A549 (cell line): ENCODE measurements around a stretch of chr15.

DNA sequence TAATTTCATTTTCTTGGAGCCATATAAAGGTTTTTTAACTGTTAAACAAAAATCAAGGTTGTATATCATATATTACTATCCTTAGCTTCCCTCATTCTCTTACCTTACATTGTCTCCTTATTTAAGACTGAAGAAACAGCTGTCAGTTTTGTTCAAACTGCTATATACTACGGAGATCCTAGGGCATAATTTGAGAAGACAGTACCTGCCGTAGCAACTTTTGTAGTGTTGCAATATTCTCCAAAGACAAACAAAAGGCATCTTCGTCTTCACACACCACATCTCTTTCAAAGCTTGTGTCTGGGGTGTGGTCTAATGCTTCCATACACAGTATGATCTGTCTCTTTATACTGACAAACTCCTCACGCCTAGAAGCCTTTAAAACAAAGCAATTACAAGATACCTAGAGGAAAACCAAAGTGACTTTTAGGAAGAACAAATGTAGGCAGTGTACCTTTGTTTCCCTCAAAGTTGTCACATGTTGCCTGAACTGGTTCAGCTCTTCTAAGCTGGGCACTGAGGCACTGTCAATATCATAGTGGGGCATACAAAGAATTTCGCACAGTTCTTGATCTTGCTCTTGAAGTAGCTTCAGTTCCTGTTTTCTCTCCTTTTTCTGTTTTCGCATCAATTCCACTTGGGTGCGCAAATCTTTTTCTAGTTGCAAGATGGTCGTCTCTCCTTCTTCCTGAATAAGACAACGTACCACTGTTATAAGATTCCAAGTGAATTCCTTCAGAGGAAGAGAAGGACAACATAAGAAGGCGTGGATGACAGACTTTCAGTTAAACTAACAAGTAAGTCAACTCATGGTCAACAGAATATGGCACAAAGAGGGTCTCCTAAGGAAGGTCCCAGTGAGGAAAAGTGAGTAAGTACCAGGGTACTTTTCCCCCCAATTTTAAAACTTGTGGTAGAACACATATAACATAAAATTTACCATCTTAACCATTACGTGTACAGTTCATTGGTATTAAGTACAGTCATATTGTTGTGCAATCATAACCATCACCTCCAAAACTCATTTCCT, 12.7 kb downstream of the PRC1 start:
- PRO-cap: no peak
CAGE:
- cytosol, long polyA plus RNA: no peak
- long polyA plus RNA: no peak
- nucleus, long polyA plus RNA: no peak

- PRO-cap: no peak
CAGE:
- cytosol, long polyA plus RNA: no peak
- long polyA plus RNA: no peak
- nucleus, long polyA plus RNA: no peak
Observed at GRCh38 chr15:90995008-90995543, 741 bp upstream of the PRC1 start.

- PRO-cap: no peak
CAGE:
- cytosol, long polyA plus RNA: no peak
- long polyA plus RNA: no peak
- nucleus, long polyA plus RNA: no peak
Observed at GRCh38 chr15:91663822-91665008, 189.3 kb upstream of the SLCO3A1 start.

DNA sequence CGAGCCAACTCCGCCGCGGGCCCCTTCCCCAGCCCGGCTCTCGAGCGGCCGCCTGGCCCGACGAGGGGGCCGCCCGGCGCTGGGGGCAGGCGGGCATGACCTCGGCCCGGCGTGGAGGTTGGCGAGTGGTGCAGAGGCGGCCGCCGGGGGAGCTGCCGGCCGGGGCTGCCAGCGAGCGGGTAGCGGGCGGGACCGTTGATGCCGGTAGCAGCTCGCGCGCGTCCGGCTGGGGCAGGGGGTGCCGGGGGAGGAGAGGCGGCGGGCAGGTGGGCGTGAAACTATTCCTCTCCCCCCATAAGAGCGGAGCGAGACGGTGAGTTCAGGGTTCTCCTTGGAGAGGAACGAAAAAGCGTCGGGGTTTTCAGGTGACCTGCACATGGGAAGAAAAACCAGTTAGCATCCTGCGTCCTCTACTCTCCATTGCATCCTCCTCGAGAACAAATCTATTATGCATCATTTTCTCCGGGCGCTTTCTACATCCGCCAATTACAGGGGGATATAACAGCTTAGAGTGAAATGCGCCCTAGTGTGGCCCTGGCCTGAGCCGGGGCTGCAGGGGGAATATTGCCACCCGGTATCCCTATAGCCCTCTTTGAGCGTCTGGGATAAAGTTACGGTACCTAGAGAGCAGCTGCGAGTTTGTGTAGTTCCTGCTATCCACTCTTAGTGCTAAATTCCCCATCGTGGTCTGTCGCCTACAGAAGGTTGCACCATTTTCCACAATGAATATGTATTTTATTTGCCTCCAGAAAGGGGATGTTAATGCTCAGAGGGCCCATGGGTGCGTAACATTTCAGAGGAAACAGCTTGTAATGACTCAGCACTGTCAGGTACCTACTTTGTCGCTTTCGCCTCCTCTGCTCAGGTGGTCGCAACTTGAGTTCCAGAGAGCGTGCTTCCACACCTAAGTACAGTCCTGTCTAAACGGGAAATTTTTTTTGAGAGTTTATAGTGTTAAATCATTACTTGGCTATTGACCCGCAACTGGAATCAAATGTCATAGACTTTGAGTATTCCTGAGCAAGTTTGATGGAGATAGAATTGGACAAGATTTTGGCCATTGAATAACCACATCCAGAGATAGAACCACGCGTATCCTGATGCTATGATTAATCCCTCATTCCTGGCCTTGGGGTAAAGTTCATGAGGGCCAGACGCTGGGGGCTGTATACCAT, 977 bp downstream of the SLCO3A1 start:
- PRO-cap: no peak
CAGE:
- cytosol, long polyA plus RNA: no peak
- long polyA plus RNA: no peak
- nucleus, long polyA plus RNA: no peak

- PRO-cap: no peak
CAGE:
- cytosol, long polyA plus RNA: no peak
- long polyA plus RNA: no peak
- nucleus, long polyA plus RNA: no peak
Observed at GRCh38 chr15:92017118-92017751, 163.7 kb downstream of the SLCO3A1 start.

- PRO-cap: no peak
CAGE:
- cytosol, long polyA plus RNA: no peak
- long polyA plus RNA: no peak
- nucleus, long polyA plus RNA: no peak
Observed at GRCh38 chr15:92648488-92648843, 7.1 kb downstream of the FAM174B start.

DNA sequence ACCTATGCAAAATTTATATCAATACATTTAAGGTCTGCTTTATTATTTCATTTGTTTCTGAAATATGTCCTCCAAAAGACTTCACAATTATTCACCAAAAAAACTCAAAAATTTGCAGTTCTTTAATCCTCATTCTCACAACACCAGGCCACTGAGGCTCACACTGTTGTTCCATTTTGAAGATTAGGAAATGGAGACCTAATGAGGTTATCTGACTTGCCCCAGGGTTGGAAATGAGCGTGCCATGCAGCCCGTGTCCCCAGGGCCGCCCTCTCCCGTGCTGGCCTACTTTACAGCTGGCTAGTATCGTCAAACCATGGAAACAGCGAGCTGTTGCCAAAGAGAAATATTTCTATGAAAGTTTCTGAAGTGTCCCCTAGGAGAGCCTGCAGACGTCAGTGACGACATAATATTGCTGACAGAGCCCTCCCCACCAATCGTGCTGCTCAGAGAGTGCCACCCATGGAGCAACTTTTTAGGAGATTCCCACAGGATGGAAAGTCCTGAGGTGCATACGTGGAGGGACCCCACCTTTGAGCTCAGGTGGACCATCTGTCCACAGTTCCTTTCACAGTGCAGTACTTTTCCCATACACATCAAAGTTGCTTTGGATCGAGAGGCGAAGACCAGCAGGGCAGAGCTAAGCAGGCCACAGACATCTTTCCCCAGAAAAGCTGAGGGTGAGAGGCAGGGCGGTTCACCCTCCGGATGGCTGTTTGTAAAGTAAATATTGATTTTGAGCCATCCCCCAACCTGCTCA, 11.2 kb upstream of the FAM174B start:
- PRO-cap: no peak
CAGE:
- cytosol, long polyA plus RNA: no peak
- long polyA plus RNA: no peak
- nucleus, long polyA plus RNA: no peak

- PRO-cap: no peak
CAGE:
- cytosol, long polyA plus RNA: no peak
- long polyA plus RNA: no peak
- nucleus, long polyA plus RNA: no peak
Observed at GRCh38 chr15:92883582-92884203, 16.4 kb upstream of the CHD2 start.

- PRO-cap: no peak
CAGE:
- cytosol, long polyA plus RNA: no peak
- long polyA plus RNA: no peak
- nucleus, long polyA plus RNA: no peak
Observed at GRCh38 chr15:92891656-92892546, 8.2 kb upstream of the CHD2 start.

GRCh38 chr15:92966799-92967503, 66.8 kb downstream of the CHD2 start:
- PRO-cap: no peak
CAGE:
- cytosol, long polyA plus RNA: no peak
- long polyA plus RNA: no peak
- nucleus, long polyA plus RNA: no peak

- PRO-cap: no peak
CAGE:
- cytosol, long polyA plus RNA: no peak
- long polyA plus RNA: no peak
- nucleus, long polyA plus RNA: no peak
Observed at GRCh38 chr15:92978547-92979461, 78.7 kb downstream of the CHD2 start.

- PRO-cap: no peak
CAGE:
- cytosol, long polyA plus RNA: no peak
- long polyA plus RNA: no peak
- nucleus, long polyA plus RNA: no peak
Observed at GRCh38 chr15:93035901-93036396, 53.1 kb downstream of the RGMA start.

- PRO-cap: no peak
CAGE:
- cytosol, long polyA plus RNA: no peak
- long polyA plus RNA: no peak
- nucleus, long polyA plus RNA: no peak
Observed at GRCh38 chr15:93051925-93052514, 37.0 kb downstream of the RGMA start.

DNA sequence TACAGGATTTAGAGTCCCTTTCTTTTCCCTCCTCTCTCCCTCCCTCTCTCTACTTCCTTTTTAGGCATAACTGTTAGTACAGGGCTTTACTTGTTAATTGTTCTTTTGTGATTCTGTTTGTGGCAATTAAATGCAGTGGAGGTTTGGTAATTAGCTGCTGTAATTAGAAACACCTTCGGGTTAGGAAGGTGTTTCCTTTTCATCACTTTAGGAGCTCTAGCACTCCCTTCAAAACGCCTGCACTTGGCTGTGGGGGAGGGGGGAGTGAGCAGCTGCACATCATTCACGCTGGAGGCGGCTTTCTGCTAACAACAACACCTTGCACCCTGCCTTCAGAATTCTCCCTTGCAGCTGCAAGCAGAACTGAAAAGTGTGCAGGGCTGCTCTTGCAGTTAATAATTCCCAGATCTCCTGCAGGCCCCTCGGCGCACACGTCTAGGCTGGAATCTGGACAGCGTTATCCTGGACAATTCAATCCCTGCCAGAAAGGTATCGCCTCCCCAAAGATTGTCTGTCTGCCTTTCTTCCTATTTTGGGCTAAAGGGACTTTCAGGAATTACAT, 242.7 kb upstream of the RGMA start:
- PRO-cap: no peak
CAGE:
- cytosol, long polyA plus RNA: no peak
- long polyA plus RNA: no peak
- nucleus, long polyA plus RNA: no peak

DNA sequence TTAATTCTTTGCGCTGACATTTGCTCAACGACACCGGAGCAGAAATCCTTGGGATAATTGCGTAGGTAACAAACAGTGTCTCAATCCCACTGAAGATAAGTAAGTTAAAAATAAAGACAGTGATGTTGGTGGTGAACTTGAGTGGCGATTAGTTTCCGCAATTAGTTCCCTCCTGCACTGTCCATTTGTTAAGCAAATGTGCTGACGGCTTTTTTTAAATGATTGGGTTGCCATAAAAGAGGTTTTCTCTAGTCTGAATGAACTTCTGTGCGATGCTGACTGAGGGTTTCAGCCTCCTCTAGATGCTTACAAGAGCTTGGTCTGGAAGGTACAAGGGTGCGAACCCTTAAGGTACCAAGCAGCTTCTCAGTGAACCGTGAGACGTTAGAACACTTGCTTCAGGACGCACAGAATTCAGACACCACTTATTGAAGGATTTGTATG, 729 bp downstream of the MCTP2 start:
- PRO-cap: no peak
CAGE:
- cytosol, long polyA plus RNA: no peak
- long polyA plus RNA: no peak
- nucleus, long polyA plus RNA: no peak

GRCh38 chr15:94459675-94460495, 228.5 kb downstream of the MCTP2 start:
- PRO-cap: no peak
CAGE:
- cytosol, long polyA plus RNA: no peak
- long polyA plus RNA: no peak
- nucleus, long polyA plus RNA: no peak

DNA sequence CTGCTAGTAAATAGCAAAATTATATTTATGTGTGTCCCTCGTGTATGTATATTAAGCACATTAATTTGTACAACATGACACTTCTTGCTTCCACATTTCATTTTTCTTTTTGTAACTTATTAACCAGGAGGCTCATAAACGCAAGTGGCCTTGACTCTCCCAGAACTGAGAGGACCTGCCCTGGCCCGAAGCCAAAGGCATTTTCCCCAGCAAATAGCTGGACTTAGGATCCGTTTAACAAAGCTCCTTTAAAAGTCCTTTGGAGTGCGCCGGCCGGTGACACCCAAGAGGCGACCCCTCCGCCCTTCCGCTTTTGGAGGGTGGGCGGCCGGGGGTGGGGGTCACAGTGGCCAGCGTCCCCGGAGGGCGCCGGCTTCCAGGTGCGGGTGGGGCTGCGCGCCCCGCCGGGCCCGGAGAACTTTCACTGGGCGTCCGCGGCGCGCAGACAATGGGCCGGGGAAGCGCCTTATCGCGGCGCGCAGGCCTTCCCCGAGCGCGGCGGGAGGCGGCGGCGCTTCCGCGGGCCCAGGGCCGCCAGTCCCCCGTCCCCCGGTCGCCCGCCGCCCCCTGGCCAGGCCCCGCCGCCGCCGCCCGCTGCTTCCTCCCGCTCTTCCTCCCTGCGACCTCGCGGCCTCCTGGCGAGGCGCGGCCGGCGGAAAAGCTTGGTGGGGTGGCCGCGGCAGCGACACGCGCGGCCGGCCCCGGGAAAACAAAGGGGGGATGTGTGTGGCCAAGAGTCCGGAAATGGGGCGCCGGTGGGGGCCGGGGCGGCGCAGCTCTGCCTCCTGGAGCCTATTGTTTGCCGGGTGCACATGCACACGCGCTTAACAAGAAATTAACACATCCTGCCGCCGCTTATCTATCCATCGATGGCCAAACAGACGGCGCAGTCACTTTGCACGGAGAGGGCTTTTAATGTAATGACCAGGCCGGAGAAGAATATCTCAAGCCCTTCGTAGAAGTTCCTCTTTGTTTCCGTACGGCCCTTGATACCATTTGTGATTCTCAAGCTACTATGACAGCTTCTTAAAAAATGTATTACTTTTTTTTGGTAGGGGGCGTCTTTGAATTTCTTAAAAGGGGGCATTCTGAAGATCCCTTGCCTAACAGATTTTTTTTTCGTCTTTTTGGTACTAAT, 613.5 kb downstream of the MCTP2 start:
- PRO-cap: no peak
CAGE:
- cytosol, long polyA plus RNA: no peak
- long polyA plus RNA: no peak
- nucleus, long polyA plus RNA: no peak

DNA sequence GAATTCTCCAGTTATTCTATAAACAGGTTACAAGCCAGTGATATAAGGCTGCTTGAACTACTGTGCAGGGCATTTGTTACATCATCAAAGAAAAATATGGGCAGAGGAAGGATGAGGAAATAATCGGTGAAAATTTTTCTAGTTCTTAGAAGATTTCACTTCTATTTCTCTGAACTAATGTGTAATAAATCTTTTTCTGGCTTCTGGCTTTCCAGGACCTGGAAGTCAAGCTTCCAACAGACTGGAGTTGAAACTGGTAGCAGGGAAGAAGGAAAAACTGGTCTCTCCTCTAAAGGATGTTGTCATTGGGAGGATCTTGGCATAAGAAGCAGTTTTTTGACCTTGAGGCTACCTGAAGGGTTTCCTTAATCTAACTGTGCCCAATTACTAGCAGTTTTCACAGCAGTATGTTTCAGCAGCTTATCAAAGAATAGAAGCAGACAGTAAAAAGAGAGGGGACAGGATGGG, 1048.8 kb upstream of the NR2F2 start:
- PRO-cap: no peak
CAGE:
- cytosol, long polyA plus RNA: no peak
- long polyA plus RNA: no peak
- nucleus, long polyA plus RNA: no peak

DNA sequence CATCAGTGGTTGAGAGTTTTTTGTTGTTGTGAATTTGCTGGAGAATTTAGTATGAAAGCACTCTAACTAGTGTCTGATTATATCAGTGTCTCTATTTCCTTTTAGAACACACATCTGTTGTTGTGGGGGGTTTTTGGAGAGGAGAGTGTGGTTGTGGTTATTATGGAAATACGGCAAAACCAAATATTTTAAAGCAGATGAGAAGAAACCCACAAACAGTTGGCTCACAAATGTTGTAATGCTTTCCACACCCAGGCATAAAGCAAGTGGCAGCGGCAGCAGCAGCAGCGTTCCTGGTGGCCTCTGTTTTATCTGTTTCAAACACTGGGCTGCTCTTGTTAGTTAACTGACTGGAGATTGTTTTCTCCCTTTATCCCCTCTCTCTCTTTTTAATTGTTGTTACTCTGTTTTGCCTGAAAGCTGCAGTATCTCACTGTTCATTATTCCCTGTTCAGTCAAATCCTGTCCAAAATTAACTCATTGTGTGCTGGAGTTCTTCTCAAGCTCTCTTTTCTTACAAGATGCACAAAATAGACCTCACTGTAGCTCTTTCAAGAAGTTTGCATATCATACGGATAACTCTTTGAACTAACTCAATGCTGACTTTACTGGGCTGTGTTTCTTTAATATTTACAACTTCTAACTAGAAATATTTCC, 1045.5 kb upstream of the NR2F2 start:
- PRO-cap: no peak
CAGE:
- cytosol, long polyA plus RNA: no peak
- long polyA plus RNA: no peak
- nucleus, long polyA plus RNA: no peak

GRCh38 chr15:95869822-95870455, 460.6 kb upstream of the NR2F2 start:
- PRO-cap: no peak
CAGE:
- cytosol, long polyA plus RNA: no peak
- long polyA plus RNA: no peak
- nucleus, long polyA plus RNA: no peak